Colonic mucosa (tissue), 1 donor: Measurements from ENCODE around the genes FNBP1 and PRDM12.

GRCh38 chr9:129866434-129867248, 31.4 kb downstream of the USP20 start:
- PRO-cap = no peak

DNA sequence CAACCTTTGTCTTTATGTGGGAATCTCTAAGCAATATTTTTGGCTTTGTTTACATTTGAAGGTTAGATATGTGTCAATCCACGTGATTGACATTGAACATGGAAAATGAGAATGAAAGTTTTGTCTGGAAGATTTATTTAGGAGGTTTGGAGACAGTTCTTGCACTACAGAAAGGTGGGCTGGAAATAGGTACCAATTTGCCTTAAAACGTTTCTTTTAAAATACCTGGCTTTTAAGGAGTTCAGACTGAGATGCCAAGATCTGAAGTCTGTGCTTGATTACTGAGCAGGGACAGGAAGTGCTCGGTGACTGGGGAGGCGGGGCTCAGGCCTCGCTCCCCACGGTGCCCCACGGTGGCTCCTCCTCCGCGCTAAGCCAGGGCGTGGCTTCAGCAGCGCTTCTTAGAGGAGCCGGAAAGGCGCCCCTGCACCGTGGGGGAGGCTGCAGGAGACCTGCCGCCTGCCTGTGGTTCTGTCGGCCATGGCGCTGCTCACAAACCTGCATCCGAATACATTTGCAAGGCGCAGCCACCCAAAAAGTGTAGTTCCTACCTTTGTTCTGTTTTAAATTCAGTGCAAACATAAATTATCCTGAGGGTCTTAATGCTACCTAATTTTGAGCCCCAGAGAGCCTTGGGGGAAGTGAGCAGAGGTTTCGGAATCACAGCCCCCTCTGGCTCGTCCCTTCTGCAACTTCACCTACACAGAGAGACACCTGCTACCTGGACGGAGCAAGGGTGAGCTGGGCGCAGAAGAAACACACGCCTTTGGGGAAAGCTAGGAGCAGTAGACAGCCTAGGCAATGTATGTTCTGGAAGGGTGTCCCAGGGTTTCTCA, 49.2 kb downstream of the USP20 start:
- PRO-cap = bidirectional peak, plus-strand start at position 429 of the sequence, minus-strand start at position 270 of the sequence

GRCh38 chr9:129951080-129951626, 91.8 kb downstream of the FNBP1 start:
- PRO-cap = no peak

GRCh38 chr9:129961919-129962213, 81.1 kb downstream of the FNBP1 start:
- PRO-cap = no peak

- PRO-cap = unidirectional peak, minus-strand start at chr9:129981712
Observed at GRCh38 chr9:129981608-129982015, 61.4 kb downstream of the FNBP1 start.

GRCh38 chr9:130042831-130043929, at the start of gene FNBP1:
FNBP1 (minus strand) TSS chr9:130043189.
- PRO-cap = bidirectional peak, plus-strand start at chr9:130043344, minus-strand start at chr9:130043159

DNA sequence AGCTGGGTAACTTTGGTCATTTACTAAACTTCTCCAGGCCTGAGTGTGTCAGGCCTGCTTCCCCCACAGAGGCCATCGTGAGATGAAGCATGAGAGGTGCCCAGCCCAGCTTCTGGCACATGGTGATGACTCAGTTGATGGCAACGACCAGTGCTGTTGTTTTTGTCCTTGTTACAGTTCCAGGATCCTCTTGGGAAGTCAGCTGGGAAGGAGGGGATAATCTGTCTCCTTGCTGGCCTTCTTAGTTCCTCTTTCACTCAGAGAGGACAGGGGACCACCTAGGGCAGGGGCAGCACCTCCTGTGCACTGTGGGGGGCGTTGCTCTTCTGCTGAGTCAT, 54.1 kb upstream of the NCS1 start:
- PRO-cap = no peak

GRCh38 chr9:130133167-130133584, 39.0 kb upstream of the NCS1 start:
- PRO-cap = no peak

- PRO-cap = no peak
Observed at GRCh38 chr9:130268468-130269396, 3.2 kb downstream of the HMCN2 start.

GRCh38 chr9:130414248-130414560, 30.6 kb upstream of the ASS1 start:
- PRO-cap = bidirectional peak, plus-strand start at chr9:130414390, minus-strand start at chr9:130414156

GRCh38 chr9:130442916-130443432, 1.8 kb upstream of the ASS1 start:
- PRO-cap = no peak

DNA sequence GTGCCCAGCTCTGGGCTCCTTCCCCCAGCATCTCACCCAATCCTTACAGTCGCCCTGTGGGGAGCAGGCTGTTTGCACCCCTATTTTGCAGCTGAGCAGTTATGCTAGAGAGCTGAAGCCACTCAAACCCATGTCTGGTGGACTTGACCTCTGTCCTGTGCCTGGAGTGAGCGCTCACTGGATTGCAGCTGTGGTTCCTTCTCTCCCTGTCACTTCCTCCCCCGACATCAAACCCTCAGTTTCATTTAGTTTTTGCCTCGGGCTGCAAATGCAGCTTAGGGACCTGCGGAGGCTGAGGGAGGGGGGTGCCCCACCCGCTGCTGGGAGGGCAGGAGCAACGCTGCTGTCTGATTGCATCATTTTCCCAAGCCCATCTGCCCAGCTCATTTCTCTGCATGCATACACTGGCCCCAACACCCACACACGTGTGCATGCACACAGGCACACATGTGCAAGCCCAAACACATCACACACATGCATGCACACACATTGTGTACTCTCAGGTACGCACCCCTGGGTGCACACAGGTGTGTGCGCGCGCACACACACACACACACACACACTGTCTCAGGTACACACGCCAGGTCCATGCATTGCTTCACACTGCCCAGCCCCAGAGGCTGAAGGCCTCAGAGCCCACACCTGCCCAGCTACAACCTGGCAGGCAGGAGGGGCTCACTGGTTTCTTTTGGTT, 3.3 kb downstream of the ASS1 start:
- PRO-cap = no peak

DNA sequence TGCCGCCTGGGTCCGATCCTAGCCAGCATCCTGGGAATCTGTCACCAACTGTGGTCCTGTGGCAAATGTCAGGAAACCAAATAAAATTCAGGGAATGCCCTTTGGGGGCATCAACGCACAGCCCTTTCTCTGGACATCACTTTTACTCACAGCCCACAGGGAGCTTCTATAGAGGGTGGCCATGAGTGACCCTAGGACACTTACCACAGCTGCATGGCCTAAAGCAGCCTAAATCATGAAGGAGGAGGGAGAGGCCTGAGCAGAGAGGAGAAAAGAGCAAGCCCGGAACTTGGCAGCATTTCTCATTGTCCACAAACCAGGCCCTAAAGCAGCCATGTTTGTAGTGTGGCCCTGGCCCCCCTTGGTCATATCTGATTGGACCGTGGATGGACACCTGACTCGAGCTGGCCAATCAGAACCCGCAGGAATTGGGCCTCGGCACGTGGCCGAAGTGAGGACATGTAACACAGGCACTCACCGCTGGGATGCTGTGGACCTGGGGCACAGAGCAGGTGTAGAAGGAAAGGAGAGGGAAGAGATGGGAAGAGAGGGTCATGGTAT, 56.8 kb downstream of the ASS1 start:
- PRO-cap = no peak

GRCh38 chr9:130576213-130576539, 3.2 kb upstream of the FUBP3 start:
- PRO-cap = no peak

- PRO-cap = no peak
Observed at GRCh38 chr9:130578739-130579331, 542 bp upstream of the FUBP3 start.

GRCh38 chr9:130595253-130595784, 15.9 kb downstream of the FUBP3 start:
- PRO-cap = no peak

GRCh38 chr9:130611413-130612140, 32.2 kb downstream of the FUBP3 start:
- PRO-cap = no peak

DNA sequence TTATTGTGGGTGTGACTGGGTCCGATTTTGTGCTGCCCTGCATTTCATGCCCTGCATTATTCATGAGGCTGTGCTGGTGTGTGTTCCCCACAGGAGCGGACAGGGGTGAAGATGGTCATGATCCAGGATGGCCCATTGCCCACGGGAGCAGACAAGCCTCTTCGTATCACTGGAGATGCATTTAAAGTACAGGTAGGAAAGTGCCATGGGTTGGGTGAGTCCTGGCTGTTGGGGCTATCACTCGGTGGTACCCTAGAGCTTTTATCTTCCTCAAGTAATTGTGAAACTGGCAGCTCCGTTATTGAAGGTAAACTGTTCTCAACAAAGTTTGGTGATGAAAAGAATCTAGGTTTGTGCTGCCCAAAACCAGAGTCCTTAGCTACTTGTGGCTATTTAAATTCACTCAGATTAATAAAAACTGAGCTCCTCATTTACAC, 38.3 kb downstream of the FUBP3 start:
- PRO-cap = no peak

GRCh38 chr9:130664341-130664670, at the start of gene PRDM12:
PRDM12 (plus strand) TSS chr9:130664594.
- PRO-cap = unidirectional peak, minus-strand start at chr9:130664522

- PRO-cap = no peak
Observed at GRCh38 chr9:130682358-130682887, 11.2 kb upstream of the EXOSC2 start.